Epithelial cell of esophagus (primary cell): ENCODE measurements around the genes KRTAP5-1, KRTAP5-2, CTSD and SYT8.

GRCh38 chr11:1552618-1552885 lies 19.5 kb downstream of the DUSP8 start:
- RRBS, result no CpG with 5 or more reads among the region's 4 CpGs

- RRBS, result 23% methylated on average over 9 of the region's 28 CpGs
Measured at GRCh38 chr11:1553975-1555030, 17.8 kb downstream of the DUSP8 start.

- RRBS, result 55% methylated on average over 2 of the region's 19 CpGs
Measured at GRCh38 chr11:1555559-1556308, 16.3 kb downstream of the DUSP8 start.

- RRBS, result no CpG with 5 or more reads among the region's 4 CpGs
Measured at GRCh38 chr11:1566250-1566513, 5.9 kb downstream of the DUSP8 start.

DNA sequence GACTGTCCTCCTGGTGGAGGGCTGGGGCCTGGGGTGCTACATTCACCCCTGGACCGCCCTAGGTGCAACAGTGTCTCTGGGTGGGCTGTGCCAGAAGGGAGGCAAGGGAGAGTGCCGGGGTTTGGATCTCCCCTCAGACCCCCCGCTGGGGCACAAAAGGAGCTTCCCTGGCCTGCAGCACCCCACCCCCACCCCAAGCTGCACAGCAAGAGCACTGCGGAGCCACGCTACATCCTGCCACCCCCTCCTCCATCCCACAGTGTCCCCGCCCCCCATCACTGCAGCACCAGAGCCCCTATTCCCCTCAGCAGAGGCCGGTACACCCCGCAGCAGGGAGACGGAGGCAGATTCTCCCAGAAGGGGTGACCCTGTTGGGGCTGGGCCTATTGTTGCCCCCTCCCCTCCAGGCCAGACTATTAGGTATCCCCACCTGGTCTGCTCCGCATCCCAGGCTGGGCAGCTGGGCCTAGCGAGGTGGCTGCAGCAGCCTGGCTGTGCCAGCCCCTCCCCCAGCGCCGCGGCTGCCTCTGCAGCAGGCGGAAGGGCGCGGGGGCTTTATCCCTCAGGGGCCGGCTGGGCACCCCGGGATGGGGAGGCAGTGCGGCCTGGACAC lies 1.2 kb downstream of the DUSP8 start:
- RRBS, result no CpG with 5 or more reads among the region's 20 CpGs

DNA sequence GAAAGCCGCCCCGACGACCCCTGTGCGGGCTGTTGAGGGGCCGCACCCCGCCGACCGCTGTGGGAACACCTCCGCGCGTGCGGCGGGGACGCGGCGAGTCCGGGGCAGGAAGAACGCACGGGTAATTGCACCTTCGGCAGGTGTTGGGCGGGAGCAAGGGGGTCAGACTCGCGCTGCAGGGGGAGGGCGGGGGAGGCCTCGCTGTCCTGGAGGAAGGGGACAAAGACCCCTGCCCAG lies 795 bp upstream of the DUSP8 start:
- RRBS, result no CpG with 5 or more reads among the region's 25 CpGs

DNA sequence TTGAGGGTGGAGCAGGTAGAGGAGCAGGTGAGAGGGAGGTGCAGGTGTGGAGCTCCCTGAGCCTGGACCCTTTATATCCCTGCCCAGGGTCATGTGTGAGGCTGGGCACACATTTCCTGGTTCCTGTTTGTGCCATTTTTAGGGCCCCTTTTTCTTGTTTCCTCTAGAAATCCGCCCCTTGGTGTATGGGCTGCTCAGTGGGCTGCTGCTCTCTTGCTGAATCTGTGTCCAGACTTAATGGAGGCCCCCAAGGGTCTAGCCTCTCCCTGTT lies at the start of gene KRTAP5-1:
KRTAP5-1 (minus strand) TSS at position 22 of the 271 bp plus-strand sequence.
- RRBS, result no CpG with 5 or more reads among the region's 1 CpG

DNA sequence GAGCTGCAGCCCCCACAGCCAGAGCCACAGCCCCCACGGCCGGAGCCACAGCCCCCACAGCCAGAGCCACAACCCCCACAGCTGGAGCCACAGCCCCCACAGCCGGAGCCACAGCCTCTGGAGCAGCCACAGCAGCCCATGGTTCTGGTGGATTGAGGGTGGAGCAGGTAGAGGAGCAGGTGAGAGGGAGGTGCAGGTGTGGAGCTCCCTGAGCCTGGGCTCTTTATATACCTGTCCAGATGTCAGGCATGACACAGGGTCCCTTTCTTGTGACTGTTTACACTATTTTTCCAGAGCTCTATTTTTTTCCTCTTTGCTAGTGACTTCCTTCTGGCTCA lies at the start of gene KRTAP5-2:
KRTAP5-2 (minus strand) TSS at position 184 of the 338 bp plus-strand sequence.
- RRBS, result no CpG with 5 or more reads among the region's 3 CpGs

DNA sequence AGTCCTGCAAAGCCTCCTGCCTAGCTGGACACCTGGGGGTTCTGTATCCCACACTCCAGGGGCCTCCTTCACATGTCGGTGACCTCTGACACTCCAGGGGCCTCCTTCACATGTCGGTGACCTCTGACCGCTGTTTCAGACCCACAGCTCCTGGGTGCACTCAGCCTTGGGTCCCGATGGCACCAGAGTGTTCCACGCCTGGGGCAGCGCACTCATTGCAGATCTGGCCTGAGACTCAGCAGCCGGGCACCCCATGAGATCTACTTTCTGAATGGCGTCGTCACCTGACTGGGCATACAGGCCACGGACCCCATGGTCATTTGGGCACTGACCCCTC lies 11.3 kb upstream of the KRTAP5-6 start:
- RRBS, result no CpG with 5 or more reads among the region's 10 CpGs

DNA sequence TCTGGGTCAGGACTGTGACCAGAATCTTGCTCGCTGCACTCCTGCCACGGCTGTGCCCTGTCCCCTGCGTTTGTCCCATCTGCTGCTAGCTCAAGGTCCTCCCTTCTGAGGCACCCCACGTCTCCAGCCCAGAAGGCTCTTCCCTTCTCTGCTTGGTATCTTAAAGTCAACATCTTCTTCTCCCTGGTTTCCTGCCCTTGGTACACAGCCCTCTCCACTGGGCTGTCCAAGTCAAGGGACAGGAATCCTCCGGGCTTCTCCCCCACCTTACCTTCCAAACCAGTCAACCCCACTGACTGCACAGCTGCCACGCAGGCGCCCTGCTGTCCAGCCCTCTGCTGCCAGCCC lies 16.9 kb downstream of the IFITM10 start:
- RRBS, result no CpG with 5 or more reads among the region's 7 CpGs

DNA sequence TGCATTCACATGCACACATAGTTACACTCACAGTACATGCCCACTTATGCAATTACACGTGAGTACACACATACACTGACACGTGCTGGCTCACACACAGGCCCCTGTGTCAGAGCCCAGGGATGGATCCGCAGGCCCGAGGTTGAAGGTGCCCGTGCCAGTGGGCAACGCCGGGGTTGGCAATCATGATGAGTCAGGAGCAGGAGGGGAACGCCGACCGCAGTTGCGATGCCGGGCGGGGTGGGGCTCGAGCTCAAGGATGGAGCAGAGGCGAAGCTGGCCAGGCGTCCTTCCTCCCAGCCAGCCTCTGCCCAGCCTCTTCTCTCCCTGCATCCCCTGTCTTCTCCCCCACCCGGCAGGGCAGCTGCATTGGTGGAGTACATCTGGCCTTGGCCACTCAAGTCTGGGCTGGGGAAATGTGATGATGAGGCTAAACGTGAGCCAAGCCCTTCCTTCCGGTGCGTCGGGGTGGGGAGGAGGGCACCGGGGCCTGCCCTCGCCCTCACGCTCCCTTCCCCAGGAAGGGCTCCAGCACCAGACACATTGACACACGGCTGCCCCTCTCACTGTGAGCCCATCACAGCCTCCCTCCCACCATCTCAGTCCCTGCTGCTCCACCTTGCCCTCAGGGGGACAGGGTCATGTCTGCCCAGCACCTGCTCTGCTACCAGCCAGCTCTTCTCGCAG lies 3.9 kb downstream of the IFITM10 start:
- RRBS, result 78% methylated on average over 6 of the region's 26 CpGs

DNA sequence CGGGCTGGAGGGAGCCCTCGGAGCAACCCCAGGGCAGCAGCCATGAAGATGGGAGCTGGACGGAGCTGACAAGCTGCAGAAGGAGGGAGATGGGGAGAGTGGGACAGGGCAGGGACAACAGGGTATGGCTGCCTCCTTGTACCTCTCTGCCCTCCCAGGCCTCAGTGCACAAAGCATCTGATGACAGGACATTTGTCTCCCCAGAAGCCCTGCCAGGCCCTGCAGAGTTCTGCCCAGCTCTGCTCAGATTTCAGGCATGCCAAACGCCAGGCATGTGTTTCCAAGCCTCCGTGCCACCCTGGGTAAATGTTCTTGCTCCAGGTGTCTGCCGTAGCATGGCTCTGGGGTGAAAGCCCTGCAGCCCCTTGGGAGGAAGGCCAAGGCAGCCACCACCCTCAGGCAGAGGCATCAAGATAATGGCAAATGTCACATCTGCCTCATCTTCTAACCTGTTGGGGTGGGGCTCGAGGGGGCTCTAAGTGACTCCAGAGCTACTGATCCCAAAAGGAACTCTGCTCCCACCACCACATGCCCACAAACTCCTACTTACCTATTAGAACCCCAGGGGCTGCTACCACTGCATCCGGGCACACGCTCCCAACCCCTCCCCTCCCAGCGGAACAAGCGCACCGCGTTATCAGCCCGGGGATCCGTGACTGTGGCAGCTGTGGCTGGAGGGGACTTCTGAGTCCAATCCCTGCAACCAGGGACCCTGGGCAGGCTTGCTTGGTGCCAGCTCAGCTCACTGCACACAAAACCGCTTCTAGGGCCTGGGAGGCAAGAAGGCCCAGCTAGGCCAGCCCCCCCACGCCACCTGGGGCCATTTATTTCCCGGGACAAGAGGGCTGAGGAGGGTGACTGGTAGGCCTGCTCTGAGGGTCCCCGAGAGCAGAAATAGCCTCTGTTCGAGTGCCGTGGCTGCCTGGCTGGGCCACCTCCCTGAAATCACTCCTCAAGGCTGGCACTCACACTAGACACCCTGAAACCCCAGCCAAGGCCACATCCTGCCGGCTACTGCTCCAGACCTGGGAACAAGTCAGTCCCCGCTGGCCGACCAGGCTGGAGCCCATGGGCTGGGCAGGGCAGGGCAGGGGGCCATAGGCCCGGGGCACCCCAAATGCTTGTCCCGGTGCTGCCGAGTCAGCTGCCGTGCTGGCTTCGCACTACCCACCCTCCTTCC lies 1.5 kb upstream of the IFITM10 start:
- RRBS, result 79% methylated on average over 8 of the region's 29 CpGs

DNA sequence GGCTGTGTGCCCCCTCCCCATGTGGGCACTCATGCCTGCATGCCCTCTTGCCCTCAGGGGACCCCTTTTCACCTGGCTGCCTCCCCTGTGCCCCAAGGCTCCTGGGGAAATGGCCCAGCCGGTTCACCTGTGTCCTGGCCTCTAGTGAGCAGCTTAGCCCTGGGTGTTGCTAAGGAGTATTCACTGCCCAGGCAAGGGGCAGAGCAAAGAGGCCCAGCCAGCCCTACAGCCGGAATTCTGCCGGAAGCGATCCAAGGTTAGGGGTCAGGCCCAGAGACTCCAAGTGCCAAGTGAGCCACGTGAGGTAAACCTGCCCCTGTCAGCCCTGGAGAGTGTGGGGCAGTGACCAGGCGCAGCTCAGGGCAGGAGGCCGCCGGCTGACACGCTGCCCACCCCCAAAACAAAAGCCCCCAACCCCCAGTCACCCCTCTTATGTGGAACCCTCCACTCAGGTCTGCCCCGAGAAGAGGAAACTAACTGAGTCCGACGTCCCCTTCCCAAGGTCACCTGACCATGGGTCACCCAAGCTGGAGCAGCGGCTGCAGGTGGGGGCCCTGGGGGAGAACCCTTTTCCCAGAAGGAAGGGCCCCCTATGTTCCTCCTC lies 5.9 kb upstream of the IFITM10 start:
- RRBS, result no CpG with 5 or more reads among the region's 13 CpGs

- RRBS, result no CpG with 5 or more reads among the region's 24 CpGs
Measured at GRCh38 chr11:1757601-1758507, 5.9 kb downstream of the CTSD start.

- RRBS, result 2% methylated on average over 33 of the region's 62 CpGs
Measured at GRCh38 chr11:1763778-1764233, at the start of gene CTSD. Gene CTSD, minus strand, starts transcription at chr11:1763927.

DNA sequence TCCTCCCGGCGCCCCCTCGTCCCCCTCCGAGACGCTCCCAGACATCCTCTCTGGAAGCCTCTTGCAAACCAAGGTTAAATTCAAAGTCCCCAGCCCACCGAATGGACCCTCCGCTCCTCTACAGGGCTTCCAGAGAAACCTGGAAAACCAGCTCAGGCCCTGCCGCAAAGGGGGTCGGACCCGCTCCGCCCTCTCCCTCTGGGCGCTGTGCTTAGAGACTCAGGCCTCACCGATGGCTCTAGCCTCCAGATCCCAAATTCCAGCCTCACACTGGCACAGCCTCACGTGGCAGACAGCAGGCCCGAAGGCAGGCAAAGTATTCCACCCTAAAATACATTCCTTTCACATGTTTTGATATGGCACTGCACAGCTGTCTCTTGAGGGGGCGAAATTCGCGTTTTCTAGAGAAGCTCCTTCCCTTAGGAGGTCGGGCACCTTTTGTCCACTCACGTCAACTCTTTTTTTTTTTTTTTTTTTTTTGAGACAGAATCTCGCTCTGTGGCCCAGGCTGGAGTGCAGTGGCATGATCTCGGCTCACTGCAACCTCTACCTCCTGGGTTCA lies 644 bp upstream of the CTSD start:
- RRBS, result 6% methylated on average over 1 of the region's 22 CpGs

GRCh38 chr11:1834595-1835653 lies at the start of gene SYT8:
Gene SYT8, plus strand, starts transcription at chr11:1834990.
- RRBS, result 27% methylated on average over 4 of the region's 28 CpGs

GRCh38 chr11:1854615-1855649 lies 2.0 kb downstream of the LSP1 start:
- RRBS, result no CpG with 5 or more reads among the region's 27 CpGs

DNA sequence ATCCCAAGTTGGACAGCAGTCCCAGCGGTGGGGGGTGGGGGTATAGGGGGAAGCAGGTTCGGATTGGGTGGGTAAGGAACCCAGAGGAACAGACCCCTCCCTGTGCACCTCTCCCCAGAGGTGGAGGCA lies 18.9 kb downstream of the PRR33 start:
- RRBS, result no CpG with 5 or more reads among the region's 2 CpGs

- RRBS, result no CpG with 5 or more reads among the region's 35 CpGs
Measured at GRCh38 chr11:1879843-1880818, 11.6 kb downstream of the PRR33 start.